Hair follicular keratinocyte (primary cell): ENCODE measurements around a stretch of chr6.

- RAMPAGE, long total RNA, result no peak
Observed at GRCh38 chr6:90375432-90376235, 79.0 kb upstream of the BACH2 start.

DNA sequence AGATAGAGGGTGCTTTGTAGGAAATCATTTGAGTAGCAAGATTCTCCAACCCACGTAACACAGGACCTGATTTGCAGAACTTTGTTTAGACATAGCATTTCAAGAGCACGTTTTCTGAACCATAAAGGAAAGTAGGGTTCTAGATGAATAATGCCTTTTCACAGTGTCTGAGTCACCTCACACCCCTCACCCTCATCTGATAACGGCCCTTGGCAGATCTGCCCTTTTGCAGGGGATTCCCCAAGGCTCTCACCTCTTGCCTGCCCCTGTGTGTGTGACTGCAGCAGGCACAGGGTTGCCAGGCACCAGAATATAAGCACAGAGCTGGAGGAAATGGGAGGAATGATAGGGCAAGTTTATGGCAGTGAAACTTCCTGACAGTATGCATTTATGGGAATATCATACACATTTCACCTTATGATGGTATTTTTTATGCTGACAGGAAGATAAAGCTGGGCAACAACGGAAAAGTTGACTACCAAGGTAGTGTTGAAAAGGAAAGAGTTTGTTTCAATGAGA lies 101.3 kb upstream of the BACH2 start:
- RAMPAGE, long total RNA, result no peak

DNA sequence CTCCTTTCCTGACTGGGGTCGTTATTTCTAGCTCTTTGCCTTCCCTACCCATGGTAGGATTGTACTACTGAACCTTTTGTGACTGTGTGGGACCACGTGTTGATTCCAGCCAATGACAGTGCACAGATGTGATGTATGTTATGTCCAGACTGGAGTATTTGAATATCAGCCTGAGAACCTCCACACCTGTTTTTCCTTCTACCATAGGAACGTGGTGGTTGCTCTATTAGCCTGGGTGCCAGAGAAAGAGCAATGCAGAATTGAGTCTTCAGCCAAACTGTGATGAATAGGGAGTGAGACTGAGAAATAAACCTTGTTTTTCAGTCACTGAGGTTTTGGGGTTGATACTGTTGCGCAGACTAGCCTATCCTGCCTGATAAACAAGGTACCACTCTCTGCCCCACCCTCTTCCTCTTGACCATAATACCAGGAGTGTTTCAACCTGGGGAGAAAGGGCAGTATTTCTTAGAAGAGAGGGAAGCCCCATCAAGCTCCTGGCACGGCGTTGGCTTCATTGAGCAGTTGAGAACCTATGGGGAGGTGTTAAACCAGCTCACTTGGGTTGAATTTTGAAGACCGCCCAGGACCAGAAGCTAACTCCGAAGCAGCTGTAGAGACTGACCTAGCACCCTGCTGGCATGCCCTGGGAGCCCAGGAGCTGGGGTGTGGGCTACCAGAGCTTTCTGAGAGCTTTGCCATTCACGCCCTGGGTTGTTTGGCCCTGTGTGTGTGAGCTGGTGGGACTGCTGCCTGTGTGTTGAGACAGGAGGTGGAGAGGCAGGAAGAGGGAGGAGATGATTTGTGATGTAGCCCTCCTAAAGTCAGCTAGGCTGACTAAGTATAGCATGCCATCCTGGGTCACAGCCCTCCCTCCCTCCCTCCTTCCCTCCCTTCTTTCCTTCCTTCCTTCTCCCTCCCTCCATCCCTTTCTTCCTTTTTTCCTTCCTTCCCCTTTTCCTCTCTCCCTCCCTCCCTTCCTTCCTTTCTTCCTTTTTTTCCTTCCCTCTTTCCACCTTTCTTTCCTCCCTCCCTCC lies 105.7 kb upstream of the BACH2 start:
- RAMPAGE, long total RNA, result no peak

DNA sequence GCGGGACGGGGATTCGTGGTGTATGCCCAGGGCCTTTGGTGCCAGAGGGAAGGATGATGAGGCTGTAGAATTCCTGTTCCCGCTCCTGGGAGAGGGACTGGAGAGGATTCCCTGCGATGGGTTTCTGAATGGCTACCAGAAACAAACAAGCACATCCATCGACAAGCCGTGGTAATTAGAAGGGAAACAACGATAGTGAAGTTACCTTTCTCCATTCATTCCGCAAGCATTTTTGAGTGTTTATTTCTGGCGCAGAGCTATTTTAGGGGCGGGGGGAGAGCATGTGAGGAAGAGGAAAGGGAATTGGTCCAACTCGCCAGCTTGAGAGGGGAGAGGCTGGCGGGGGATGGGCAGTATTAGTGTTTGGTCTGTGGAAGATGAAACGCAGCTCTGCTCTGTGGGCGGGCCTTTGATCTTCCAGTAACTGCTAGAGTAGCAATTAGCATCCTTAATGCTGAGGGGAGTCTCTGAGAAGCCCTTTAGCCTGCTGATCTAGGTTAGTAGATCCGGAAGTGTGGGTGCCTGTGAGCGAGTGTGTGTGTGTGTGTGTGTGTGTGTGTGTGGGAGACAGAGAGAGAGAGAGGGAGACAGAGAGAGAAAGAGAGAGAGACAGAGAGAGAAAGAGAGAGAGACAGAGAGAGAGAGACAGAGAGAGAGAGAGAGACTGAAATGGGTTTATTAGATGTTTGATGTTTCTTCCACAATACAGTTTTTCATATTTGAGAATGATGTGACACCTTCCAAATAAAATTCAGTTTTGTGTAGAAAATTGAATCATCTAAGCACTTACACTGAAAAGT lies 117.2 kb upstream of the BACH2 start:
- RAMPAGE, long total RNA, result no peak

DNA sequence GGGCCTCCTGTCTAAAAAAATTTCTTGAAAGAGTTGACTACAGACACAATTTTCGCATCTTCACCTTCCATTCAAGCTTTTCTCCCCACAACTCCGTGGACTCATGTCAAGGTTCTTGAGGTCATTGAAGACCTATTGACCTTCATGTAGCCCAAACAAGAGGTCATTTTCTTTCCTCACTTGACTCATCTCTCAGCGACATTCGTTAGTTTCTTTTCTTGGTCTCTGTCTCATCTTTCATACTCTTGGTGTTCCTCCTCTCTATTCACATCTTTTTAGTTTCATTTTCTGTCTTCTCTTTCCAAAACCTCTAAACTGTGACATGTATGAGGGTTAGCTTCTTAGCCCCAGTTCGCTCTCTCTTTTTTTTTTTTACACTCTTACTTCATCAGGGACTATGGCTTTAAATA lies 128.5 kb upstream of the BACH2 start:
- RAMPAGE, long total RNA, result no peak

GRCh38 chr6:90458335-90458781 lies 128.5 kb downstream of the MAP3K7 start:
- RAMPAGE, long total RNA, result no peak

GRCh38 chr6:93636909-93637775 lies 217.8 kb upstream of the EPHA7 start:
- RAMPAGE, long total RNA, result no peak

GRCh38 chr6:96186675-96186944 lies 170.8 kb downstream of the FUT9 start:
- RAMPAGE, long total RNA, result no peak

GRCh38 chr6:96260096-96260550 lies 244.3 kb downstream of the FUT9 start:
- RAMPAGE, long total RNA, result no peak

GRCh38 chr6:96608039-96608543 lies 45.2 kb downstream of the FHL5 start:
- RAMPAGE, long total RNA, result no peak

- RAMPAGE, long total RNA, result no peak
Observed at GRCh38 chr6:97282220-97282776, 718 bp downstream of the MMS22L start.

- RAMPAGE, long total RNA, result no peak
Observed at GRCh38 chr6:97524807-97525266, 241.8 kb upstream of the MMS22L start.

- RAMPAGE, long total RNA, result no peak
Observed at GRCh38 chr6:97668824-97669828, 386.1 kb upstream of the MMS22L start.

DNA sequence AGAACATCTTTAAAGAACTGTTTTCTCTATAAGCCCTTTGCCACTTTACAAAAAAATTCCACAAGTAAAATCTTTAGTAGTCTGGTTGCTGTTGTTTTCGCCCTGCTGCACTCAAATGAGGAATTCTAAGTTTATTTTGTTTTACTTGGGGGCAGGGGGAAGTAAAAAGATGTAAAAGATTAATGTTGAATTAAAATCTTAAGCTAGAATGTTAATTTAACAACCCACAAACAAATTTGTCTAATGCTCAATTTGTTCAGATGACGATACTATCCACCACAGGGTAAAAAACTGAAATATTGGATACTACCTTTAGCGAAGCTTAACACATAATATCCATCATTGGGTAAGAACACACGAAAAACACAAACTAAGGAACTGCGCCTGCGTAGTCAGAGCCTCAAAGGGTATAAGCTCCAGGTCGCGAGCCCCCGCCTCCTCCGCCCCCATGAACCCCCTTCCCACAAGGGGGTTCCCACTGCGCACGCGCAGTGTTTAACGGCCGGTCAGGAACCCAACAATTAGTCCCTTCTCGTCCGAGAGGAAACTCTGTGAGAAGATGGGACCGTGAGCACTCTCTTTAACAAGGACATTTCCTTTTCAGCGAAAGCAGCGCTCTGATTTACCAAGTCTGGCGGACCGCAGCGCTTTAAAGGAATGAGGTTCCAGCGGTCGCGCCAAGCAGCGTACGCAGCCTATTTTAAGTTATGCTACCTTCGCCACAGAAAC lies 515 bp downstream of the PNISR start:
- RAMPAGE, long total RNA, result no peak

DNA sequence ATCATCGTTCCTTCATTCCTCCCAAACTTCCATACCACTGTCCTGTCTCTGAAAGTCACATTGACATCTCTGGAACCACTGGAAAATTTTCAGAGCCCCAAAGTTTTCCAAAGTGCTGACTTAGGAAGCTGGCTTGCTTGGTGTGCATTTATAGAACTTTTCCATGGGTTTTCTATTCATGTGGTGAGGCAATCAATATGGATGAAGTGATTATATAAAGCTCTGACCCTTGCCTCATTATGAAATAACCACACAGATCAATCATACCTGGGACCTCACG lies 22.8 kb upstream of the SIM1 start:
- RAMPAGE, long total RNA, result no peak

GRCh38 chr6:101203178-101203512 lies 190.4 kb upstream of the GRIK2 start:
- RAMPAGE, long total RNA, result no peak

DNA sequence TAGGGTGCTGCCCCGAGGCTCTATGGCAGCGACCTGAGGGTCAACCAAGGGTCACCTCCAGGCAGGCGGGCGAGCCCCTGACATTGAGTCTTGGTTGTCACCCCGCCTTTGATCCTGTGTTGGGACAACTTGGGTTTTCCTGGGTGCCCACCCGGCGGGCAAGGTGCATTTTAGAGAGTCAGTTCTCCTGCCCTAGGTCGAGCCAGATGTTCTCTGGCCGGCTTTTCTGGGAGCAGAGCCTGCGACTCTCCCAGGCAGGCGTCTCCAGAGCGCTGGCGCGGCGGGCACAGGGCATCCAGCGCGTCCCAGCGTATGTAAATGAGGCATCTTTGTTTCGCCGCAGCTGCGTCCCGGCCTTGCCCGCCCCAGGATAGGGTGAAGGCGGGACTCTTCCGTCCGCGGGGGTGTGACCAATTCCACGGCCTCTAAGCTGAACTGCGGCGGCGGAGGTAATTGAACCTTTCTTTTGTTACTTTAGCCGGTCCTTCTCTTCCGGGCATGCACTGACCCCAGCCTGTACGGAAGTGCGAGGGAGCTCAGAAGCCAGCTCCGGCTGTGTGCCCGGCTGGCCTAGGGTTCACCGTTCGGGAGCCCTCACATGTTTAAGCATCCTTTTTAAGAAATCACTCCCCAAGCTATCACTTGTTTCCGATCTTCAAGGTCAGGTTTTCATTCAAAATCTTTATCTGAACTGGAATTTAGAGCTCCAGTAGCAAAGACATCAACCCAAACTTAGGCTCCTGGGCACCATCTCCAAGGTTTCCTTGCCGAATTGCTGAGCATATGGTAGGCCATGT lies 9.2 kb downstream of the GRIK2 start:
- RAMPAGE, long total RNA, result no peak

DNA sequence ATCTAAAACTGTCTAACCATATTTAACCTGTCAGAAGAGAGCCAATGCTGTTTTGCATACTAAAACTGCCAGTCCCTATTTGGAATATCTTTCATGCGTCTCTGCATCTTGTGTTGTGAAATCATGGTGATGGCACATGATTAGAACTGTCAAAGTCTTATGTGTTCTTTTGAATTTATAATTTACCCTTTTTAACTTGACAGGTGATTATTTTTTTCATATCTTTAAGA lies 1159.3 kb downstream of the GRIK2 start:
- RAMPAGE, long total RNA, result no peak

- RAMPAGE, long total RNA, result no peak
Observed at GRCh38 chr6:103127739-103128166, 1732.0 kb downstream of the HACE1 start.

DNA sequence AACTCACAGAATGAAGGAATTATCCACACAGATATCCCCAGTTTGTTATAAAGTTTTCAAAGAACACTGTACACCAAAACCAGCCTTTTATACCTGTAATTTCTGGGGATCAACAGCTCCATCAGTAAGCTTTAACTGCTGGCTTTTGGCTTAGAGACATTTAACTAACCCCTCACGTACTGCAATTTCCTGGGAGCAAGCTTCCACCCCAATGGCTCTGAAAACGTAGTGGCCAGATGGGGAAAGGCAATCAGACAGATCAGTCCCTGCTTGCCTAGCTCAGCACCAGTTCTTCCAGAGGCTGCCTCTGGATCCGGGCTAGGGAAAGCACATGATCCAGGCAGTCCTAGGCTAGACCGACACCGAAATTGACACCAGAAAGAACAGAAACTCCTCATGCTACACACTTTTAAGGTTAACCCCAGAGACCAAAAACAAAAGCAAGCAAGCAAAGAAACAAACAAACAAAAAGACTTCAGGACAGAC lies 13.4 kb downstream of the PREP start:
- RAMPAGE, long total RNA, result no peak